Metastatic Breast Carcinoma in the Ovary (tissue), 3 donors: ENCODE data around the gene SLC10A7.

- PRO-cap, 3 experiments: no peak in any of the 3 experiments
Observed at GRCh38 chr4:145340198-145340658, 141.4 kb upstream of the SMAD1 start.

DNA sequence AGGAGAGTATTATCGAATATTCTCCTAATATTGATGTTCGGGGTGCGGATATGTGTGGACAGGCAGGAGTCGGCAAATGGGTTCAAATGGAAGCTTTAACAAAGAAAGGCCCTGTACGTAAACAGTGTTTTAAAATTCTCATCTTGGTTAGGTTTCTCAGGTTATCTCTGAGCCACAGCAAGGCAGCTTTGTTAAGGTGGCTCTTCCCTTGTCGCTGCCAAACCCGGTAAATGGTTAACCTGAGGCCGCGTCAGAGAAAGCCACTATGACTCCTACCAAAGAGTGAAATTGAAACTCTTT is 302 bp downstream of the MMAA start:
- PRO-cap, 3 experiments: peak in 3 of 3 experiments; most common plus-strand start position 159 of the sequence (in 1); most common minus-strand start position 232 of the sequence (in 3)

- PRO-cap, 3 experiments: no peak in any of the 3 experiments
Observed at GRCh38 chr4:145679350-145679823, 559 bp upstream of the C4orf51 start.

- PRO-cap, 3 experiments: no peak in any of the 3 experiments
Observed at GRCh38 chr4:146121585-146122277, 53.8 kb upstream of the LSM6 start.

GRCh38 chr4:146192087-146192624 is 16.6 kb downstream of the LSM6 start:
- PRO-cap, 3 experiments: no peak in any of the 3 experiments

GRCh38 chr4:146333155-146334096 is 119.1 kb downstream of the REELD1 start:
- PRO-cap, 3 experiments: peak in 1 of 3 experiments; most common plus-strand start chr4:146333859 (in 1)

DNA sequence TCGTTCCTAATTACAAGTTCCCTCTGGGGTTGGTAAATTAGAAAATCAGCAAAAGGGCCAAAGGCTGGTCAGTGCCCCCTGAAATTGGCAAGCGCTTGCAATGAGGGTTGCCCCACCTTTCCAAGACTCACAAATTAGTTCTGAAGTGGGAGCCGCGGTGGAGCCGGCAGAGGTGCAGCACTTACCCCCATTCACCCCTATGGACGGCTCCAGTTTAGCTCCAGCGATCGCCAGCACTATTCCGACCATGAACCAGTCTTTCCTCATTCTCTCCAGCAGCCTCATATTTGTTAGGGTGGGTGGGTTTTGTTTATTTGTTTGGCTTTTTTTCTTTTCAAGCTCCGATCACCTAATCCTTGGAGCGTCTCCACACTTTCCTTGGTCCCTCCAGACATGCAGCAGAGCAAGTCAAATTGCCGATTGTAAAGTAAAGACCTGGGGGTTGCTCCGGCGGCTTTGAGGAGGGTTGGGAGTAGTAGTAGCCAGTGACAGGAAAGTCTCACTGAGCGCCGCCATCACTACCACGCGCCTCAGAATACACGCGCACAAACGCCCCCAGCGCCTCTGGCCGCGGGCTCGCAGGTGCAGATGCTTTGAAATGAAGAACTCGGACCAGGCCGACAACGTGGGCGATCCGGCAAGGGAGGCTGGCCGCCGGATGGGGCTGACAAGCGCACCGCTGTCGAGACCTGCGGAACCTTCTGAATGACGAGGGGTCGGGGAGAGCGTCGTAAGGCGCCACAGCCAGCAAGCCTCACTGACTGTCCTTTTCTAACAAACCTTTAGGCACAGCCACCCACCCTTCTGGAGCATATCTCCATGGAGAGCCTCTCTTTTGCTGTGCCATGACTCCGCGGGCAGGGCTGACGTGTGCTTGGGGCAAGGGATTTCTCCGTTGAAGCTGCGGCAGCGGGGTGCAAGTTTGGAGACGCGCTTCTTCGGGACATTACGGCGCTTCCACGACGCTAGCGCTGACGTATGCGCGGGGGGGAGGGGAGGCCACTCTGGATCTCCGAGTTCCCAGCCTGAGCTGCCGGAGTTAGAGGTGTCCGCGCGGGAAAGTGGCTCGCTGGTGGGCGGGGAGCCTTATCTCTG is at the start of gene SLC10A7:
Gene SLC10A7, minus strand, starts transcription at position 508 of the 1,095 bp plus-strand sequence.
- PRO-cap, 3 experiments: peak in 3 of 3 experiments; most common plus-strand start position 1,036 of the sequence (in 3); most common minus-strand start position 429 of the sequence (in 2)

GRCh38 chr4:146654820-146655545 is 16.3 kb downstream of the POU4F2 start:
- PRO-cap, 3 experiments: no peak in any of the 3 experiments

DNA sequence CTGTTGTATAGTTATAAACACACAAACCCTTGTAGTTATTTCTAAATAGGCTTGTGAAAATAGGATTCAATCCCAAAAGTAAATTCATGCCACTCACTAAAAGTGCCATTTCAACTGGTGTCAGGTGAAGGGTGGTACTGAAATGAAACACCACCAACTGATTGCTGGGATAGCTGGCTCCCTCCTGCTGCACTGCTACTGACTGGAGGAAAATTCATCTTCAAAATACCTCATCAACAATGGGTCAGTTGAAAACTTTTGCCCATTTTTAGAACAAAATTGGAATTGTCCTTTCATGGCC is 71.9 kb upstream of the EDNRA start:
- PRO-cap, 3 experiments: no peak in any of the 3 experiments

- PRO-cap, 3 experiments: no peak in any of the 3 experiments
Observed at GRCh38 chr4:147636745-147637524, 19.7 kb downstream of the TMEM184C start.

DNA sequence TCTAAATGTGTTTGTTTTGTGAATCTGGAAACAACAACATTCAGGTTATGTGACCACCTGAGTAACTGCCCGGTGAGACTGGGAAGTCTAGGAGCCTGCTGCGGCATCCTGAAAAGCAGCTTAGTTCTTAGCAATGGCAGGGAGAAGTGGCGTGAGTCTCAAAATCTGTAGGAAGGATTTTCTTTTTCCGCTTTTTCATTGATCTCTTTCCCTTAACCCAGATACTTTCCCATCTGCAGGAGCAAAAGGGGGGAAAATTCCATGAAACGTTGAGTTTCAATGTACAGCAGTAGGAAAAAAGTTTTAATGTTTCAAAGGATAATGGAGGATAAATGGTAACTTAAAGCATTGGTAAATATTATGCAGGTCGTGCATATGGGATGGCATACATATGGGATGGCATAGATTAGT is 54.4 kb downstream of the ARHGAP10 start:
- PRO-cap, 3 experiments: no peak in any of the 3 experiments

DNA sequence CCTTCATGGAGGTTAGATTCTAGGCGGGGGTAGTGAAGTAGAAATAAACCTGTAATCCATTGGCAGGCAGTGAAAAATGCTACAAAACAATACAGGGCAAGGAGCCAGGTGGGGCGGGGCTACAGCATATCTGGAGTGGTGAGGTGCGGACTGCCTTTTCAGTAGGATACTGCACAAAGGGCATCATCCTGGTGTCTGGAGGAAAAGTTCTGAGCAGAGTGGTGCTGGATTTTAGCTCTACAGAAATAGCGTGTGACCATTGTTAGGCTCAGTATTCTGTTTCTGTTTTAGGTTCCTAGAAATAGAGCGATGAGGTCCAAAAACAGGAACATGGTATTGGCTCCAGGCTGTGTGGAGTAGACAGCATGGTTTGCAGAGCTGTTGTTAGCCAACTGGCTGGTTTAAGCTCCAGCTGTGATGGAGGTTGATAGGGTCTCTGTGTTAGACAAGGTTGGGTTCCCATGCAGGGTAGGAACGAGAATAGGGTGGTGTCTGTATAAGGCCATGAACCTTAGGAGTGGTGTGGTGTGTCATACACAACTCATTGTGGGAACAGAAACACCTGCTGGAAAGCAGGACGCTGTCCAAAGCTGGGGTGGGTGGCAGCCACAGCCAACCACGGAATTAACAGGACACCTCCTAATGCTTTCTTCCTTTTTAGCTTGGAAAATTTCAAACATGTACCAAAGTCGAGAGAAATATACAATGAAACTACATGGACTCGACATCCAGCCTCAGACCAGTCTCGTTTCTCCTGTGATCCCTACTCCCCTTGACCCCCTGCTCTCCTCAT is 94.2 kb downstream of the ARHGAP10 start:
- PRO-cap, 3 experiments: no peak in any of the 3 experiments

DNA sequence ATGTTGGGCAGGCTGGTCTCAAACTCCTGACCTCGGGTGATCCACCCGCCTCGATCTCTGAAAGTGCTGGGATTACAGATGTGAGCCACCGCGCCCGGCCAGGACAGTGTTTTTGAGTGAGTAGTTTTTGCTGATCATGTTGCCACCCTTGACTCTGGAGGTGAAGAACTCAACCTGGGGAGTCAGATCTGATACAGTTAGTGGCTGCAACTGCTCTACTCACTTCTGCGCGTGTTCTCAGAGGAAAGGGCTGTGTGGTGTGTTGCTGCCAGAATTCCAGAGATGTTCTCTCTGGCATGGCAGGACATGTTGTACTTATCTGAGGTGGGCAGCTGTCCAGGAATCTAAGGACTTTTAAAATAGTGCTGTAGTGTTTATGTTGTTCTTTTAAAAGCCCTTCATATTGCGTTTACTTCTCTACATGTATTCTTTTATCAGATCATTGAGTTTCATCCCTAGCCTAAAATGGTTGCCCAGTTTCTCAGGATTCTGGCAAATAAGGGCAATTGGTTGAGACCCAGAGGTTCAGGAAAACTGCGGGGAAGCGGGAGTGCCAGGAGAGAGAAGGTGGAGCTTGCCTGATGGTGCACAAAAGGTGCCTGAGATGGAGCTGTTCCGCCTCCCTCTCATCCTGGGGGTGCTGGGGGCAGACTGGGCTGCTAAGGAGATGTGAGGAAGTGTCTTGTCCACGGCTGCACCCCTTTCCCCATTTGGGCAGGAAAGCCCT is 97.7 kb downstream of the ARHGAP10 start:
- PRO-cap, 3 experiments: no peak in any of the 3 experiments

DNA sequence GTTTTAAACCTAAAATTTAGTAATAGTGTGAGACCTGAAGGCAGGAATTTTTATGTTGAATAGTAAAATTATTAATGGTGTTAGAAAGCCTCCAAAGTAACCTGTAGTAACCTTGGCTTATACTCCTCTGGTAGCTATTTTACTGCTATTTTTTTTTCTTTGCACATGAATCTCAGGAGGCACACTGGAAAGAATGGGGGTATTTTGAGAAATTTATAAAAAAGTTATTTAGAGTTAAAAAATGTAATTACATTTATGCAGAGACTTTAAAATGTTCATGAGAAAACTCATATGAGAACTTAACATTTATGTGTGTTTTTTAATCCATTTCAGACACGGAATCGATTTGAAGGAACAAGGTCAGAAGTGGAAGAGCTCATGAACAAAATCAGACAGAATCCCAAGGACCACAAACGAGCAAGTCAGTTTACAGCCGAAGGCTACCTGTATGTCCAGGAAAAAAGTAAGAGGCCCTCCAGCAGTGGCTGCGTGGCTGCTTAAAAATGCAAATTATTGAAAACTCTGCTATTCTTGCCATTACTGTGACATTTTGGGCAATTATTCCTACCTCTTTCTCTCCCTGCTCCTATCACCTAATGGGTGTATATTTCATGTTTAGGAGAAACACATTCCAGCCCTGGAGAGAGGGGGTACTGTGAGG is 142.9 kb downstream of the ARHGAP10 start:
- PRO-cap, 3 experiments: no peak in any of the 3 experiments

- PRO-cap, 3 experiments: no peak in any of the 3 experiments
Observed at GRCh38 chr4:149182093-149182389, 633.6 kb downstream of the IQCM start.

GRCh38 chr4:150039619-150040233 is 38.5 kb upstream of the DCLK2 start:
- PRO-cap, 3 experiments: no peak in any of the 3 experiments

- PRO-cap, 3 experiments: no peak in any of the 3 experiments
Observed at GRCh38 chr4:150375713-150376365, 206.1 kb upstream of the MAB21L2 start.

GRCh38 chr4:150390369-150390782 is 191.6 kb upstream of the MAB21L2 start:
- PRO-cap, 3 experiments: no peak in any of the 3 experiments

- PRO-cap, 3 experiments: no peak in any of the 3 experiments
Observed at GRCh38 chr4:150391091-150391441, 190.9 kb upstream of the MAB21L2 start.

GRCh38 chr4:150806075-150806585 is 209.0 kb downstream of the LRBA start:
- PRO-cap, 3 experiments: no peak in any of the 3 experiments